A375 (cell line): ENCODE measurements around a stretch of chr1.

GRCh38 chr1:212452706-212453246 is 20.1 kb downstream of the NENF start:
- RAMPAGE, long total RNA: no peak

- RAMPAGE, long total RNA: no peak
Measured at GRCh38 chr1:212476972-212477595, 44.4 kb downstream of the NENF start.

DNA sequence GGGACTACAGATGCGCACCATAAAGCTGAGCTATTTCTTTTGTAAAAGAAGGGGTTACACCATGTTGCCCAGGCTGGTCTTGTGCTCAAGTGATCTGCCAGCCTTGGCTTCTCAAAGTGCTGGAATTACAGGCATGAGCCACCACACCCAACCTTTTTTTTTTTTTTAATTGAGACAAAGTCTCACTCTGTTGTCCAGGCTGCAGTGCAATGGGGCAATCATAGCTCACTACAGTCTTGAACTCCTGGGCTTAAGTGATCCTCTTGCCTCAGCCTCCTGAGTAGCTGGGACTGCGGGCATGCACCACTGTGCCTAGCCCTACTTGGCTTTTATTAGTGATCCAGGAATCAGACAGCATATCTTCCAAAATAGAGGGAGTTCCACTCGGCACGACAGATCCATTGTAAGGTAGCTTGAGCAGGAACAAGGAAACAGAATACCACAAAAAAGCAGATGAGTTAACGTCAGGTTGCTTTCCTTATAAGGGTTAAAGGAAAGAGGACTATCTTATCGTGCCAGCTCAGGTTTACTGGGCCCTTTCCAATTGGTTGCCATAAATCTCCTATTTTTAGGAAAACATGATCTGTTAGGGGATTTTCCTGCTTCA is 45.1 kb downstream of the NENF start:
- RAMPAGE, long total RNA: no peak

GRCh38 chr1:212559065-212559442 is 49.5 kb upstream of the ATF3 start:
- RAMPAGE, long total RNA: no peak

GRCh38 chr1:212567683-212568100 is 40.9 kb upstream of the ATF3 start:
- RAMPAGE, long total RNA: no peak

GRCh38 chr1:212609694-212610237 is 1.2 kb downstream of the ATF3 start:
- RAMPAGE, long total RNA: no peak

DNA sequence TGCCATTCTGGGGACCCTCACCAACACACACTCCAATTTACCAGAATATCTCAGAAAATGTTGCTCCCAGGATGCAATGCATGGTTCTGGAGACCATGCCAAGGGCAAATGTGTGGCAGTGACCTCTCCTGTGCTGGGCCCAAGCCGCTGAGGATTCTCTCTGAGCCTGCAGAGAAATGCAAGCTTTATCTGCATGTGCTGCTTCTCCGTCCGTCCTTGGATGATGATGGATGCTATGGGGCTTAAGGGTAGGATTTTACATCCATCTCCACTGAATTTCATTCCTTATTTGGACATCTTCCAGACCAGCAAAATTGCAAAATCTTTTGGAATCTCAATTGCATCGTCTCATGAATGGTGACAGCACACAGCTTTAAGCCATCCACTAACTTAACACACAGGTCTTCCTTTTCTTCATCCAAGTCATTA is 11.4 kb downstream of the BATF3 start:
- RAMPAGE, long total RNA: no peak

DNA sequence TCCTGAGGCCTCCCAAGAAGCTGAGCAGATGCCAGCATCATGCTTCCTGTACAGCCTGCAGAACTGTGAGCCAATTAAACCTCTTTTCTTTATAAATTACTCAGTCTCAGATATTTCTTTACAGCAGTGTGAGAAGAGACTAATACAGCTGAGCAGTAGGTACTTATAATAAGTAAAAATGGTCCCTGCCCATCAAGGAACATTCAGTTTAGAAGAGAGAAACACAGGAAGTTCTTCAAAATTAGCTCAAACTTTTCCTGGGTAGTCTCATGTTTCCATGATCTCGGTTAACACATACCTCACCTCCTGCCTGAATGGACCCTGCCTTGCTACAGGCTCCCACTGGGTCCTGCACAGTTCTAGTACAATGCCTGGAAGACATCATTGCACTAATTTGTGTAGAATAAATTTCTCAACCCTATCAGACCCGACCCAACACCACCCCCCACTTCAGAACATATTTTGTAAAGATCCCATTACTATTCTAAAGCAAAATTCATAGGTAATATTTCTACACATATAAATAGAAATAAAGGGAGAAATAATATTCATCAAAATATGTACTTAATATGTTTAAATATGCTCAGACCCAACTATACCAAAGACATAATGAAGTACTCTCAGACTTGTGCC is 42.1 kb upstream of the BATF3 start:
- RAMPAGE, long total RNA: no peak

GRCh38 chr1:212857633-212857962 is 477 bp upstream of the FLVCR1 start:
- RAMPAGE, long total RNA: no peak

DNA sequence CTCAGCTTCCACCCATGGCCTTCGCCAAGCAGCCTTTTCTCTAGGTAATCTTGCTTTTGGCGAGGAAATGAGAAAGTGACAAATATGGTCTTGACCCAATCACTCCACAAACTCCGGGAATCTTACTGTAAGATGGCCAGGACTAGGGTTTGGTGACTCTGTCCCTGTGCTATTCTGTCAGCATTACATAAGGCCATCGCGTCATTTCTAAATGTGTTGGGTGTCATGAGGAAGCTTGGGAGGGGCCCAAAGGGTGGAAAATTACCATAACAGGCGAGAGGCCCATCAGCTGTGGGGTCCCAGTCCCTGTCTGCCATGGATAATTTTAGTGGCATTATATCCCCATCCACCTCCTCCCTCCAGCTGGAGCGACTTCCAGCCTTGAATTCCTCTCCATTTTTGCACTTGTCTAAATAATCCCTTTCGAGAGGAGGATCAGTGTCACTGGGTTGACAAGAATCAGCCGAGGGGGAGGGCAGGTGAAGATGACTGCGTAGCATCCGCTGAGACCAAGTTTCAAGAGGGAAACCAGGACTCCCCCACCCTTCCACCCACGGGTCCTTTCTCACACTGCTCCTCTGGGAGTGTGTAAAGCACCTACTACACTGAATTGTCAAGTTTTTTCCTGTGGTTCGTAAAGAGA is 29.0 kb downstream of the VASH2 start:
- RAMPAGE, long total RNA: no peak

GRCh38 chr1:213690227-213690699 is 297.5 kb upstream of the PROX1 start:
- RAMPAGE, long total RNA: no peak

- RAMPAGE, long total RNA: no peak
Measured at GRCh38 chr1:213987026-213987437, 741 bp upstream of the PROX1 start.

DNA sequence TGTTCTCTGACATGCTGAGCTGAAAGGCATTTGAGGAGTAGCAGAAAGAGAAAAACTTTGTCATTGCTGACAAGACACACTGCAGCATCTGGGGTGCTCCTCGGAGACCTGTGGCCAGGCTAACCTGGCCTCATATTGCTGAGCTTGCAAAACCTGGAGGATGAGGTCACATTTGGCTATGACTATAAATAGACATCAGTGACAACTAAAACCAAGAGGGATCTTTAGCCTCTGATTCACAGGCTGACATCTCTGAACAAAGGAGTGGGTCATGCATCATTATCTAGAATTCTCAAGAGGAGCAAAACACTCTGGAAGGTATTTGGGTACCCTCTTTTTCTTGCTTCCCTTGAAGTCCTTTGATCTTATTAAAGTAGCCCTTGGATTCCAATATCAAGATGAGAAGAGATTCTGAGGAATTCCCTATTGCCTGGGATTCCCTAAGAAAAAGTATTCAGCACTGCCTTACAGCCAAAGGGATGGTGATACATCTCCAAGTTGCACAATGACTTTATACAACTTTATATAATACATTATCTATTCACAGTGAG is 83.8 kb downstream of the PROX1 start:
- RAMPAGE, long total RNA: no peak

DNA sequence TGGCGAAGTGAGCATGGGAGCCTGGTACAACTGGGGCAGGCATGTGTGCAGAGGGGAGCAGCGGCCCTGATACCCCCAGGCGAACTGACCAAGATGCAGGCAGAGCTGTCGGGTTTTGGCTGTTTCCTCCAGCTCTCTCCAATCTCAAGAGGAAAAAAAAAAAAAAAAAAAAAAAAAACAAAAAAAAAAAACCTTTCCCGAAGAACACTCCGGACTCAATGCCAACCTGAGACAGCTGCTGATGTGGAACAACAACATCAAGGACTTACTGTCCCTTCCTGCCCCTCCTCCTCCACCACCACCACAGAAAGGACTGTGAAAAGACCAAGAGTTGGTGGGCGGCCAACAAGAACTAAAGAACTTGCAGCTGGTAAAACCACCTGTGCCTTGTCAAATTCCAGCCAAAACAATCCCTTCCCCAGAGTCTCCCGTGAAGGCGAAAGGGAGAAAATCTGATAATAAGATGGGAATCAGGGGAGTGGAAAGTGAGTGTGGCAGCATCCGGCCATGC is 88.8 kb downstream of the PROX1 start:
- RAMPAGE, long total RNA: no peak

GRCh38 chr1:214261008-214261519 is 19.9 kb upstream of the SMYD2 start:
- RAMPAGE, long total RNA: no peak

DNA sequence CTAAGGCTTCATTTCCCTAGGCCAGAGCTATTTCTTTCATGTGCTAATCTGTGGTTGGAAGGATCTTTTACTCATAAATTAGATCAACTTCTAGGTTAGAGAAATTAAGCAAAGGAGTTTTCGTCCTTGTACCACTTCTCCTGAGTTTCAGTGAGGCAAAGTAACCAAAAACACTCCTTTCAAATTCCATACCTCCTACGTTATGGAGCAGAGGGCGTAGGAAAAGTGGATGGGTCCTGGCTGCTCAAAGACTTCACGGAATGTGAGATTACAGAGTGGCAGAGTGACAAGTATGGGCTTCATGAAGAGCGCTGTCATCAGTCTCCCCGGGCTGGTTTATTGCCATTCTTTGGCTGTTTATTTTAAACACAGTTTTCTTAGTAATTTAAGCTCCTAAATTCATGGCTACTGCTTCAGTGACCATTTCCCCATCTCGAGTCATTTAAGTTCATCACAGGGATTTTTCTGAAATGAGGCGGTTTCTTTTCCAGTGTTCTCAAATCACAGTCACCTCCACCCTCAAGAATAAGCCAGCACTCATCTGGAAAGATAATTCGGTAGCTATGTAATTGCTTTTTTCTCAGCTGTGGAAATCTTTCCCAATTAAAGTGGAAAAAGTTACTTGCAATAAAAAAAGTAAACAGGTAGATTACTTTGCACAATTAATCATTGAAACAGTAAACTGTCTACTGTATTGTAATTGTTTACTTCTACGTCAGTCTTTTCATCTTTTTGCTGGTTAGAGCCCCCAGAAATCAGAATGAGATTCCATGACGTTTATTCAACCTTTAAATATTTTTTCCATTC is 3.2 kb upstream of the SMYD2 start:
- RAMPAGE, long total RNA: no peak

DNA sequence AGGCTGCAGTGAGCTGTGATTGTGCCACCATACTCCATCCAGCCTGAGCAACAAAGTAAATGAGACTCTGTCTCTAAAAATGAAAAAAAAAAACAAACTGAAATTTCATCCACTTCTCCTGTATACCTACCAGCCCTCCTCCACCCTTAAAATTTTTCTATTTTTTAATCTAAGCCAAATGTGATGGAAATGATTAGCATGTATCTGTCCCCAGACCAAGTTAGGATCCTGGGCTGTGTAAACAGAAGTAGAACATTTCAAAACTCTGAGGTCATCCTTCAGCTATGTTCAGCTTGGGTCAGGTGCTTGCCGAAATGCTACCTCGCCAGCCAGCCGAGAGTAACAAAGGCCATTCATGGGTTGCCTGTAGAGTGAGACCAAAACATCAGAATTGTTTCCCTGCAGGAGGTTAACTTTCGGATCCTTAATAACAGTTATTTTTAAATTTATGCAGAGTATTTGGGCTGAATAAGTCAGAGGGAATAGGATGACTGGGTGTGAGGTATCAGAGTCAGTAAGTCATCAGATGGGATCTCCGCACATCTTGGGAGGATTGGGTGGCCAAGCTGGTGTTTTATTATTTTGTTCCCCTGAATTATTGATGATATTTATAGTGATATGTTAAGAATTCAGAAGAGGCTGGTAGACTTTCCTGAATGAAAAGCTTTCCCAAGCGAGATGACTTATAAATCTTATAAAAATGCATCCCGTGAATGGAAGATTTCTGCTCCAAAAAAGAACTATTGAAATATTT is 35.6 kb downstream of the SMYD2 start:
- RAMPAGE, long total RNA: no peak

DNA sequence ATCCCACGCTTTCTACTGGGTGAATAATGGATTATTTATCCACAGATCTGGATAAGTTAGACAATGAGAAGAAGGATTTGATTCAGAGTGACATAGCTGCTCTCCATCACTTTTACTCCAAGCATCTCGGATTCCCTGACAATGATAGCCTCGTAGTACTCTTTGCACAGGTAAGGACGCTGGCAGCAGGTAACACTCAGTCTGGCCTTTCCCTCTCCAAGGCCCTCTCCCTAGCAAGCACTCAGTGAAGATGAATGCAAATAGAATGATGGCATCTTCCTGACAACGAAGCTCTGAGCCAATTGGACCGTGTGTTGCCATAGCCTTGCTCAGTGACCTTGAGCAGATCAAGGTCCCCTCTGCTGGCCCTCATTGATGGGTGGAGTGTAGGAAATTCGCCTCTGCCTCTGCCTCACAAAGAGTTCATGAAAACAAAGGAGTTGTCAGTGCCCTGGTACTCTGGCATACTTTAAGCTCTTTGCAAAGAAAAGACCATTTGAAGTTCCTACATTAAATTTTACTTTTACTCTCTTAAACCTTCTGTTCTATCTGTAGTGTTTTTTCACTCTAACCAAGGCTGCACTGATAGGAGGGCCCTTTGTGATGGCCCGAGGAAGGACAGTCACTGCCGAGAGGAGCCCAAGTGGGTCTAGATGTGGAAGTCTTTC is 38.0 kb downstream of the SMYD2 start:
- RAMPAGE, long total RNA: no peak

GRCh38 chr1:214337356-214338191 is 56.6 kb downstream of the SMYD2 start:
- RAMPAGE, long total RNA: no peak

DNA sequence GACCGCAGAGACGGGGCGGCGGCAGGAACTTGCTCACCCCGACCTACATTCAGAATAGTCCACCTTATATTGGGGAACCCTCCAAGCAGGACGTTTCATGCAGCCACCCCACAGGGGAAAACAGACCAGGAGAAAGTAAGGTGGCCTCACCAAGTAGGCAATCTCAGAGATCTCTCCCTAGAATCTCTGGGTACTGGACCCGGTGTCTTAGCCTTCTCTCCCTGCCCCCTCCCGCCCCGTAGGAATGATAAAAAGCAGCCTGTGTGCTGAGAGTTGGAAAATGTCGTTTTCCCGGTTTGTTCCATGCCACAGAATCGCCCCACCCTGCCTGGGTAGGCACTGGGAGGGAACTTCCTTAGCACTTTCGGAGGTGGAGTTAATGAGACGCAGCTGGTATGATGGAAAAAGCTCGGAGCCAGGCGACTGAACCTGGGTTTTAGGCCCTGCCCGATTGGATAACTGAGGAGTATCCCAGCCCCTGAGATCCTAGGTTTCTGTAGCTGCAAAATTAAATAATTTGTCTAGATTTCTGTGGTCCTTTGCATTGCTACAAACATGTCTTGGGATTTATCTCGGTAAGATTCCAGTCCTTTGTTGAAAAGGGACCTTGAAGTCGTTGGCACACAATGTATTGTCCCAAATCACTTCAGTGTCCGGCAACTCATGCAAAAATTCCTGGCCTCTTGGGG is 907 bp upstream of the PTPN14 start:
- RAMPAGE, long total RNA: no peak